Bronchus fibroblast of lung (primary cell): Measurements from ENCODE around the genes LCE4A, KPRP, S100A4, CREB3L4 and RAB13.

- RAMPAGE, long total RNA = no peak
Observed at GRCh38 chr1:152707710-152708201, at the start of gene LCE4A. TSS of gene LCE4A (plus strand) at chr1:152708160.

DNA sequence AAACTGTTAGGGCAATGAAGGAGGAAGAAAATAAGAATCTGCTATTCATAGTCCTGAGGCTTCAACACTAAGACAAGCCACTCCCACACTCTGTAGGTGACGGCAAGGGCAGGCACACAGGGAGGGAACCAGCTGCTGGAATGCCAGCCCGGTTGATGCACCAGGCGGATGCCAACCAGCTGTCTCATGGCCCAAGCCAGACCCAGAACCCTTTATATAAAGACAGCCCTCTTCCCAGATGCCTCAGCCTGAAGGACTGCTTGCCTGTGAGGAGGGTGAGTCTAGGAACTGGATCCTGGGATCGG lies at the start of gene KPRP:
Gene KPRP (plus strand): TSS at position 241 of the 305 bp plus-strand sequence.
- RAMPAGE, long total RNA = no peak

DNA sequence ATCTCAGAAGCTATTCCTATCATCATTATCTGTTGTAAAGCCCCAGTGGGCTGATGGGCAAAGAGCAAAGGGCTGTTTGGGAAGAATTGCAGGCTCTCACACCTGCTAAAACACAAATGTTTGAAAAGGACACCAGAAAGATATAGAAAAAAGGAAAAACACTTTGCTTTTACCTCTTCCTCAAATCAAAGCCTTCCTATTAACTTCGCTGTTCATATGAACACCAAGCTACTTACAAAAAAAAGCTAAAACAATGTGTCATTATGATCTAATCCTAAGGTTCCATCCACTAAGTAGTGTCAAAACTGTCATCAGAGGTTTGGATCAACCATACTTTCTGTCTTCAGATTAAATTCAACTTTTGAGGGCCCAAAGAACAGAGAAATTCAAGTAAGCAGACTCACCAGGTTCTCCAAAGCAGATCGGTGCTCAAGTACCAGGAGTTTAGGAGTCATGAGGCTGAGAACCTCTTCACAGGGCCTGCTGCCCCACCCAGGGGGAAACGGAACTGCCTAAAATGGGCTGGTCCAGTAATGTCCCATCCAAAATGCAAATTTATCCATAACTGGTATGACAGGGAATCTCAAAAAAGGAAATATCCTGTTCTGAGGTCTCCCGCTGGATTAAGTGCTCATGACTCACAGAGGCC lies 9.5 kb downstream of the SPRR2G start:
- RAMPAGE, long total RNA = no peak

DNA sequence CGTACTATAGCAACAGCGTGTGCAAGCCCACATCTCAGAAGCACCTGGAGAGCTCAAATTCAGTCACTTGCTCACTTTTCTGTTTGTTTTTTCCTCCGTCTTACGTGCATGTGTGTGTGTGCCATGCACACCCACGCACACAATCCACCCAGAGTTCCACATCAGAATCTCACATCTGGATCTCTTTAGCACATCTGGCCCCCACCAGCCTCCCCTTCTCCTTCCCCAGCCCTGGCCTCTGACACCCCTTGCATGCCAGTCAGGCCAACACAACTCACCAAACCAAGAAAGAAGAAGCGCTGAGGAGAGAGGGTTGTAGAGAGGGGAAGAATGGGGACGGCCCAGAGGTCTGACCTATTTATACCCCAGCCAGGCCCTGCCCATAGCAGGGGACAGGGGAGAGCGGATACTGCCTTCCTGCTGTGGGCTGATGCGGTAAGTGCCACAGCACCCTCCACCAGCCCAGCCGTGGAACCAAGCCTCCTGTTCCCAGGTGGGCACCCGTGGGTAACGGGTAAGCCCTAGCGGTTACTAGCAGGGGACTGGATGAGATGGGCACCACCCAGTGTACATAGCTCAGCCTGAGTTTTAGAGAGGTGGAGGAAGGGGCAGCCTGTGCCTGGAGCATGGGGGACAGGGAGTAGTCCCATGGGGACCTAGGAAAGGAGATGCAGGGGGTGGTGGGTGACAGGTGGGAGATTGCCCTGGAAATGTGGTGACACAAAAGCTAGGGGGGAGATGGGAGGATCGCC lies at the start of gene S100A4:
Gene S100A4 (minus strand): TSS at position 332 of the 752 bp plus-strand sequence.
- RAMPAGE, long total RNA = no peak

DNA sequence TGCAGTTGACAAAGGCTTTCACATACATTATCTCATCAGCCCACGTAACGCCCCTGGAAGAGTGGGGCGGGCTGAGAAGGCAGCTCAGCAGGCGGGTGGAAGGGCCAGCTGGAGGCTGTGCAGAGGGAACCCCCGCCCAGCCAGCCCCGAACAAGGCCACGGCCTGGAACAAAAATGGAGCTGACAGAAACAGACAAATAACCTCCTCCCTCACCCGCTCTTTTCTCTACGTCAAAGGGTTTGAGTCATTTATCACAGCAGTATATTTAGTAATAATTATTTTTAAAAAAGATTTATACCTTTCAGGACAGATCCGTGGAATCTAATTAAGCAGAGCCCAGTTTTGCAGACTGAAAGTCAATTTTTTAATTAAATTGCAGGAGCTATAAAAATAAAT lies 20.0 kb downstream of the NPR1 start:
- RAMPAGE, long total RNA = no peak

DNA sequence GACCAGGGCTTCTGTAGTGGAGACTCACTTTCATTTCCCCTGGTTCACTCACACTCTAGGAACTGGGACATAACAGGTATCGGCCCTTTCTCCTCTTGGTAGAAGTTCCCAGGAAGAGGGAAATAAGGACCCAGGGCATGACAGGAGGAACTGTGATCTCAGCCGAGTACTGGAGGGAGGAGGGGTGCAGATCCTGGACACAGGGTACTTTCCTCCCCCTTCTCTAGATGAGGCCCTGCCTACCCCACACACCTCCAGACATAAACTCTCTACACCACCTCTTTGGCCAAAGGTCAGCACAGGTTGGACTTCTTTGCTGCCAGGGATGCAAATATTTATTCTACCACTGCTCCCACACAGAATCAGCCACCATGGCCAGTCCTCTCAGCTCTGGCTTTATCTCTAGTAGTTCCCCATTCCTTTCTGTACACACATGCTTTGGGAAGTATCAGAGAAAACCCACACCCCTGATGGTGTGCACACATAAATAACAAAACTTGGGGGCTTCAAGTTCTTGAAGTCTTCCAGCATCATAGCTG lies 6.9 kb upstream of the SLC27A3 start:
- RAMPAGE, long total RNA = no peak

DNA sequence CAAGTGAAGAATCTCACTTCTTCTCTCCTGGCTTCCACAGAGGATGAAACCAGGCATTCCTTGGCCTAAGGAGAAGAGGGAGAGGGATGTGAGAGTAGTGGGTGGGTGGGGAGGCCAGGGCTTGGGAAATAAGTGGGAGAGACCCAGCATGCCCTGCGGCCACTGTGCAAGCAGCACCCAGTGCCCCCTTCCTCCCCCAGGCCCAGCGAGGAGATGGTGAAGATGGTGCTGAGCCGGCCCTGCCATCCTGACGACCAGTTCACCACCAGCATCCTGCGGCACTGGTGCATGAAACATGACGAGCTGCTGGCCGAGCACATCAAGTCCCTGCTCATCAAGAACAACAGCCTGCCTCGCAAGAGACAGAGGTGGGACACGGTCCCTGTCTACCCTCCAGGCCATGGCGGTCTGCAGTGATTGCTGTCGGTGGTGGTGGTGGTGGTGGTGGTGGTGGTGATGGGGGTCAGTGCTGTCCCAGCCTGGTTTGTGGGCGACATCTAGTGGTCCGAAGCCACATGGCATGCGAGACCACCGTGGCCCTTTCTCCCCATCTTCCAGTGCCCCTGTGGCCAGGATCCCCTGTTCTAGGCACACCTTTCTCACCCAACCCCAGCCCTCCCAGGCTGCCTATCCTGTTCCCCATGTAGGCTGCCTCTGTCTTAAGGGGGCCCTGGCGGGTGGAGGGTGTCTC lies 3.5 kb upstream of the SLC27A3 start:
- RAMPAGE, long total RNA = no peak

DNA sequence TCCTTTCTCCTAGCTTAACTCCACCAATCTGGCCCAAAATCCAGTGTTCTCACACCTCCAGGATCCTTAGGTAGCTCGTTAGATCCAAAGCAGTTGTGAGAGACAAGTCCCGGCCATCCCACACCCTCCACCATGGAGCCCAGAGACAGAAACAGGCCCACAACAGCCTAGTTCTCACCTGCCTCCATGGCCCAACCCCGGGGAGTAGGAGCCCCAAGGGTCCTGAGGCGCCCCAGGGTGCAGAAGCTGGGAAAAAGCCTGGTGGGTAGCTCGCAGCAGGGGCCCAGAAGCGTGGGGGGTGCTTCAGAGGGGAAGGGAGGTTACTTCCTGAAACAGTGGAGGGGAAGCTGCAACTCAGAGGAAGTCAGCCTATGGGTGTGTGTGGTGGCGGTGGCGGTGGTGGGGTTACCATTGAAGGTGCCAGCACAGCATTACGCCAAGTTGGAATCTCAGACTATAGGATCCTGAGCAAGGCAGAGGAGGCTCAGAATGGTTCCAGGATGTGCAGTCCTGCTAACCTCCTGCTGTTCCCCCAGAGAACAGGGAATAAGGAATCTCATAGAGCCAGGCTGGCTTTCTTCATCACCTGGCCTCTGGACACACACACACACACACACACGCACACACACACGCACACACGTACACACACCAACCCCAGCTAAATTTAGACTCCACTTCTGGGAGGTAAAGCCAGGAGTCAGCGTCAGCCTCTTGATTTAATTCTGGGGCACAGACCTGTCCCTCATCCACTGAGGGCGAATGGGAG lies 1.4 kb downstream of the DENND4B start:
- RAMPAGE, long total RNA = no peak

DNA sequence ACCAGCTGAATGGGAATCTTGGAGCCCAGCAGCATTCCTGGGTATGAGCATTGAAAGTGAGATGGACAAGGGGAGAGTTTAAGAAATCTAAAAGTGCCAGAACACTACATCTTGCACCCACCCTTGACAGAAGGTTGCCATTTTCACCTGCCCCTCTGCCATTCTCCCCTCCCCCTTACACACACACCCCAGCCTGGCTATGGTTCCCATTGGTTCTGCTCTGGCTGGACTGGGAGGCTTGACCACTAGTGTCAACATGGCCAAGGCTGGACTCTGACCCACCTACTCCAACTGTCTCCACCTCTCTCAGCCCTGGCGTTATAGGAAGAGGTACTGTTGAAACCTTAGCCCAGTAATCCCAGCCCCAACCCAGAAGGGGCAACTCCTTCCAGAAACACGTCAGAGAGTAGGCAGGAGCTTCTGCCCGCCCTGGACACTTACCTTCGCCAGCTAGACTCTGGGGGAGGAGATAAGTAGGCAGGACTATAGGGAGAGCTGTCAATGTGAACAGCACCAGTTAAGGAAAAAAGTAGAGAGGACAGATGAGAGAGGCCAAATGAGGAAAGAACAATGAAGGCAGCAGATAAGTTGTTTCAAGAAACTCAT lies 4.5 kb downstream of the CRTC2 start:
- RAMPAGE, long total RNA = no peak

DNA sequence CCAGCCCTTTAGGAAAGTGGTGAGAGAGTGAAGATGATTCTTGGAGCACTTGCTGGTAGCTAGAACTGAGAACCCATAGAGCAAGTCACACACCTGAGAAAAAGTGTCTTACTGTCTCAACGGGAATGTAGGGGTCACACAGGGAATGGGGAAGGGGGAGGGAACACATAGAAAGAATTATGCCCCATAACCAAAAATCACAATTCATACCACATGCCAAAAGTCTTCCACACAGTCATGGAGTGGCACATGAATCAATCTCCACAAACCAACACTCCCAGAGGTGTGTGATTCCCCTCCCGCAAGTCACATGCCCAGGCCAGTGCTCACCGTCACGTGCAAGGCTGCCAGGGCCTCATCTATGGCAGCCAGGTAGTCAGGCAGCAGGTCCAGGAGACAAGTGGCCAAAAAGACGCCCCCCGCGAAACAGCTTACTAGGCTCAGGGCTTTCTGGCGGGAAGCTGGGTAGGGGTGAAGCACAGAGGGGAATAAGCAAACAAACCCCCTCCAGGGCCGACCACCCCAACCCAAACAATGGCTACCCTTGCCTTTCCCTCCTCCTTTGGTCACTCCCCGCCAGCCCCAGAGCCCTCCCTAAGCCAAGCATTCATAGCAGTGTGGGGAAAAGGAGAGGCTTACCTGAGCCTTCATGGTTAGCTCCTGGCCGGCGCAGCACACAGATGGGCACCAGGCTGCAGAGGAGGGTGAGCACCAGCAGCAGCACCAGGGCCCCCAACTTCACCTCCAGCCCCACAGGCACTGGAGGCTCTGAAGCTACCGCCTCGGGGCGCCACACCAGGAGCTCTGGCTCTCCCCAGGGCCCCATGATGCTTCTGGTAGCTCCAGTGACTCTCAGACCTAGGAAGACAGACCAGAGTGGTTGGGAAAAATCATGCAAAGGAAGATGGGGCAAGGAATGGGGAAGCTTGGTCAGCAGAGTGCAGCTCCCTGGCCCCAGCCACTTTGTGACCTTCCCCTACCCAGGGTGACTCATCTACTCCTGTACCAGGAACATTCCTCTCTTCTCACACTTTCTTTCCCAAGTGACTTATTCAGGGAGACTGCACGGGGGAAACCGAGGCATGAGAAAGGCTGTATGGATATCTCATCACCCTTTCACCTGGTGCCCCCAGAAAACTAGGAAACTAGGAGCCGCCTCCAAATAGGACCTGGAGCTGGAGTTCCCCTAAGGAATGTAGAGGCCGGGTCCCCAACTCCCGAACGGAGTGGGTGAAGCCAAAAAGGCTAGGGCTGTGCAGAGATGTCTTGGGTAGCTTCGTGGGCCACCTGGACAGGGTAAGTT lies 996 bp downstream of the SLC39A1 start:
- RAMPAGE, long total RNA = no peak

- RAMPAGE, long total RNA = start-site peak on the plus strand at chr1:153967869-153967954, 19 and 13 reads in 2 replicates
Observed at GRCh38 chr1:153967118-153968087, at the start of gene CREB3L4. TSS of gene CREB3L4 (plus strand) at chr1:153967902.

GRCh38 chr1:153968088-153968412 lies 348 bp downstream of the CREB3L4 start:
- RAMPAGE, long total RNA = no peak

DNA sequence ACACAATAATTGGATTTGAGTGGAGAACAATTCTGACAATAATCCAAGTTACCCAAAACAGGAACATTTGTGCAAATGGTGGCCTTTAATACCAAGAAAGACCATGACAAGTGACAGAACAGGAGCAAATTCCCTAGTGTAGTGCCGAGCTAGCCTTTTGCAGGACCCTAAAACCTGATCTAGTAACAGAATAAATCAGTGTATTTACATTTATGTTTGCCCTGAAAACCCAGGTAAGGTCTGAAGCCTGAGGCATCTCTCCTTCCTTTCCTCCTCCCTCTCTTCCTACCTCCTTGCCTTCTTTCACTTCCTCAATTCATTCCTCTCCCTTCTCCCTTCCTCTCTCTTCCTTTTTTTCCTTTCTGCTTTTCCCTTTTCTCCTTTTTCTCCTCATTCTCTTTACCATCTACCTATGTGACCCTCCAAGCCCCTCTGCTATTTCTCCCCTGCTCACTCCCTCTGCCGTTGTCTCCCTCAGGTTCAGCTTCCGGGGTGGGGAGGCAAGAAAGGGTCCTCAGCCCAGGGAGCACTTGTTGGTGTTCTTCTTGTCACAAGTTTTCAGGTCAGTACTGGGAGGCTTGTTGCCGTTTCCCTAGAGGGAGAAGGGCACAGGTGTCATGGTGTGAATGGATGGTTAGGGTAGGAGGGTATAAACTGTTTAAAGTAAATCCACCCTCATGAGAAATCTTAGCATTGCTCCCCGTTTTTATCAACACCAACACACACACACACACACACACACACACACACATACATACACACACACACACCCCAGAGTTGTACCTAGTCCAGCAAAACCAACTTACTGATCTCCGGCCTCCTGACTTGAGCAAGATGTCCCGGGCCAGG lies 4.3 kb downstream of the RAB13 start:
- RAMPAGE, long total RNA = no peak

DNA sequence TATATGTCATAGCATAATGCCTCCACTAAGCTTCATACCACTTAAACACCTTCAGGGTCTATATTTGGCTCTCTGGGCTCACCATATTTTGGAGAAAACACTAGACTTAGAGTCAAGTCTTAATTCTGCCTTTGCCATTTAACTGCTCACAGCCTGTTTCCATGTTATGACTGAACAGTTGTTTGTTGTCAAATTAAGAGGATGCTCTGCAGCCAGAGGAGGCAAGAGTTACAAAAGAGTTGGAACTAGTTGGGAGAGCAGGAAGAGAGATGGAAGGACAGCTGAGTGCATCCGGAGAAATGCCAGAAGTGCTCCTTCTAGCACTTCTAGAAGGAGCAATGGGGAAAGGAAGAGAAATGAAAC lies 1.9 kb downstream of the RAB13 start:
- RAMPAGE, long total RNA = no peak

- RAMPAGE, long total RNA = start-site peak on the minus strand at chr1:153986233-153986344, 2,274 and 1,153 reads in 2 replicates
Observed at GRCh38 chr1:153985894-153986643, at the start of gene RAB13. TSS of gene RAB13 (minus strand) at chr1:153986339.

- RAMPAGE, long total RNA = no peak
Observed at GRCh38 chr1:154164853-154165752, 26.8 kb downstream of the TPM3 start.

GRCh38 chr1:154324640-154325097 lies 656 bp upstream of the ATP8B2 start:
- RAMPAGE, long total RNA = no peak

- RAMPAGE, long total RNA = no peak
Observed at GRCh38 chr1:154334163-154334967, 9.0 kb downstream of the ATP8B2 start.

- RAMPAGE, long total RNA = no peak
Observed at GRCh38 chr1:154349071-154349516, 23.8 kb downstream of the ATP8B2 start.

GRCh38 chr1:154430646-154431538 lies 25.7 kb downstream of the IL6R start:
- RAMPAGE, long total RNA = no peak